PC-3 (cell line): Measurements from ENCODE around the gene CNTN3.

DNA sequence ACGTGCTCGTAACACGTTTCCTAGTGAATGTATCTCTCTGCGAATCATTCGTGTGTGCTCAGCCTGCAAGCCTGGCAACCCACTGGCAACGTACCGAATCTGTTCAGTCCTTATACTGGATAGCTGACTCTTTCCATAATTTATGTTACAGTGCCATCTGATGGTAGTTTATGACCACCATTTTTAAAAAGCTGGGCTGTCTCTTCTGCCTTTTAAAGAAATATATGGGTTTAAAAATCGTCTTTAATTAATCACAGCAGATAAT is 69.3 kb upstream of the FOXP1 start:
- RAMPAGE, long total RNA, result no peak

DNA sequence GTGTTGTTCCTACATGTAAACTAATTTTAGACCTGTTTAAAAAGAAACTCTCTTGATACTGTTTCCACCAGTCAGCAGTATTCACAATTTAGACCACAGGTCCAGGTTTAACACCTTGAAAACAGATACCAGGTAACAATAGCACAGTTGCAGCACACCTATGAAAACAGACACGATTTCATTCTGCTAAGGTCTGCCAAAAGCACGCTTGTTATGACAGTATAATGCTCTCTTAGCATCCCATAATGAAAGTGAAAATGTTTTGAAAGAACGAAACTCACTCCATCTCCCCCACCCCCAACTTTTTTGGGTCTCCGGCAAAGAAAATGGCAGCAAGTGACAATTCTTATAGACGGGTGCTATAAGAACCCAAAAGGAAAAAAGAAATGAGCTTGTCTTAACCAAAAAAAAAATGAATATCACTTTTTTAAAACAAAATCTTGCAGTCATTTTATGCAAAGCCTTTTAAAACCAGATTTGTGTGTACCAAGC is 1.6 kb downstream of the EIF4E3 start:
- RAMPAGE, long total RNA, result no peak

DNA sequence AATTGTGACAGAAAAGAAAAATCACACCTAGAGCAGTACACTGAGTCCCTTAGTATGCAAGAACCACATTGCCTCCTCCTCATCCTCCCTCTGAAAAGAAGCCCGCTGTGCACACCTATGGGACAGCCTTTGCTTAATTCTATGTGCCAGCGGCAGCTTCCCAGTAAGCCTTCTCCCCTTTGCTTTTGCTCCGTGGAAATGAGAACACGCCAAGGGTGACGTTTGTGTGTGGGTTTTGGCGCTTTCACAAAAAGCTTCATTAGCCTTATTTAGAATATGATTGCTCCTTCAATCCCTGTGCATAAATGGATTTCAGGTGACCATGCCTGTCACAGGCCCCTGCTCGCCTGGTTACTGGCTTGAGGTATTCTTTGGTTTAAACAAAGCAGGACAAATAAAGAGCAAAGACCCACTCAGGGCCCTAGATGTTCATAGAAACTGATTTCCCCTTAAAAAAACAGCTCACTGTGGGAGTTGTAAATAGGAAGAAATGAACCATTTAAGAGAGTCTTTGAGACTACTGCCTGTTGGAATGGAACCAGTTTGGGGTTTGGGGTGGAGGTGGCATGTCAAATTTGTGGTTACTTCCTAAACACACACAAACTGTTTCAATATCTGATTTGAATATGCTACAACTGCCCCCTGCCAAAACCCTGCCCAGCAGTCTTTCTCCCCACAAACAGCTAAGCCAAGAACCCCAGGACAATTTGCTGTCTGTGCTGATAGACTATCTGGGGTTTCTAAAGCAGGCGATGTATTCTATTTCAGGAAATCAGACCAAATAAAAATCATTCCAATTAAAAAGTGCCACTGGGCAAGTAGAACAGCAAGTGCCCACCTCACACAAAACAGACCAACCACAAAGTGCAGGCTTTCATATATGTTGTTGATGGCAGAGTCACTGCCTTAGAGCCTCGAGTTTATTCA is 293.6 kb upstream of the PROK2 start:
- RAMPAGE, long total RNA, result no peak

GRCh38 chr3:72164544-72164889 is 379.6 kb upstream of the PROK2 start:
- RAMPAGE, long total RNA, result no peak

DNA sequence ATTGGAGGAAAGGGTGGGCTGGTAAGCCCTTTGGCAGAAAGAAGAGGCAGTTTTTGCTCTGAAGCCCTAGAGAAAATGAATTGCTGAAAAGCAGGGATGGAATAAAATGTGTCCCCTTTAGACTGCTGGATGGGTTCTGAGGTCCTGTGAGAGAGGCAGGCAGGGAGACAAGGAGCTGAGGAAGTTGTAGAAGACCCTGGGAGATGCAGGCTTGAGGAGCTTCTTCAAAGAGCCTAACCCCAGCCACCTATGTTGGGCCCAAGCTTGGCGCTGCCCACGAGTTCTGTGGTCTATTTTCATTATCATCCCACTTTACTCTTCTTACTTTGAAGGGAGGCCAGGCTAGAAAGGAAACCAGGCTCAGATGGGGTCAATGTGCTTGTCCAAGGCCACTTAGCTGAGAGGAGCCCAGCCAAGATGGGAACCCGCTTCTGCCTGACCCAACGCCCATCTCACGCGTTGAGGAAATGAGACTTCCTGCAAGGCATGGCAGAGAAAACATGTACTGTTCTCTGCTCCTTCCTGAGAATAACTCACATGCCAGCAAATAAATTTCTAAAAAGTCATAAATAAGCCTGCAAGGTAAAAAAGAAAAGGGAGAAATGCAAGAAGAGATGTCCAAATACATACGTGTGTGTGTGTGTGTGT is 486.2 kb upstream of the PROK2 start:
- RAMPAGE, long total RNA, result no peak

DNA sequence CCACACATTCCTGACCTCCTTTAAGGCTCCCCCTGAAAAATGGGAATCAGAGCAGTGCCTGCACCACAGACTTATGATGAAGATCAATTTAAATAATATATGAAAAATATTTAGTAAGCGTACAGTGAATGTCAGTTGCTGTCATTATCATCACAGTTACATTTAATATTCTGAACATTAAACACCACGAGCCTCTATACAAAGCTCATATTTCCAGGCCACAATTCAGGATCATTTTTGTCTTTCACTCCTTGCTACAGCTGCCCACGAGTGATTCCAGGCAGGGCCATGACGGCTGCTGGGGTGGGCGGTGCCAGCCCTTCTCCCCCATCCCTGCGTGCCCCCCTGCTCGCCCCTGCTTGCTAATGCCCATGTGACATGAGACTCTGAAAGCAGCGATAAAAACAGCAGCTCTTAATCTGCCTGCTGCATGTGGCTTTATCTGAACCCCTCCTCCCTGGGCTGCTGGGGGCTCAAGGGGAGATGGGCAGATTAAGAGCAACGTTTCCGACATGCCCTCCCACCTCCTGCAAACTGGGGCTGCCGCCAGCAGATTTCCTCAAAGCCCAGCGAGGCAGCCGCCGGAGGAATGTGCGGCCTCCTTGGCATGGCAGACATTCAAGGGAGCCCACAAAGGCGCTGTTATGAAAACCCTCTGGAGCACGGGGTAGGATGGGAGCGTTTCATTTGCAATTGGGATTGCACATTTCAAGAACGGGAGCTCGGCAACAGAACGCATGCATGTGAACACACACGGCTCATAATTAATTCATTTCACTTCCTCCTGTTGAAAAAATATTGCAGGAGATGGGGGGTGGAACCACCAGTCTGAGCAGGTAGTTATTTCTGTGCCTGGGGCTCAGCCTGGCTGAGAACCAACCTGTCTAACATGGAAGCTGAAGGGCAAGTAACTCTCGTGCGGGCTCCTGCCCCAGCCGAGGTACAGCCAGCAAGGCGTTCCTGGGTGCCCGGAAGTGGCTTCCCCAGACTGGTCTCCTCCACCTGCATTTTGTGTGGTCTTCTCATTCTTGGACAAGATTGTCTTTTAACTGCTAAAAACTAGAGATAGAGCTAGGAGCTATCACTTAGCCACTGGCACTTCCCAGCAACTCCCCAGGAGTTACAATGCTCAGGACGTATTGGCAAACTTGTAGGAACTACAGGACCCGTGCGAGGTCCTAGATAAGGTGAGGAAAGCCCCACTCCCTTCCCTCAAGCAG is 504.2 kb upstream of the PROK2 start:
- RAMPAGE, long total RNA, result no peak

- RAMPAGE, long total RNA, result no peak
These were observed 524.9 kb upstream of the PROK2 start for GRCh38 chr3:72309563-72310459.

DNA sequence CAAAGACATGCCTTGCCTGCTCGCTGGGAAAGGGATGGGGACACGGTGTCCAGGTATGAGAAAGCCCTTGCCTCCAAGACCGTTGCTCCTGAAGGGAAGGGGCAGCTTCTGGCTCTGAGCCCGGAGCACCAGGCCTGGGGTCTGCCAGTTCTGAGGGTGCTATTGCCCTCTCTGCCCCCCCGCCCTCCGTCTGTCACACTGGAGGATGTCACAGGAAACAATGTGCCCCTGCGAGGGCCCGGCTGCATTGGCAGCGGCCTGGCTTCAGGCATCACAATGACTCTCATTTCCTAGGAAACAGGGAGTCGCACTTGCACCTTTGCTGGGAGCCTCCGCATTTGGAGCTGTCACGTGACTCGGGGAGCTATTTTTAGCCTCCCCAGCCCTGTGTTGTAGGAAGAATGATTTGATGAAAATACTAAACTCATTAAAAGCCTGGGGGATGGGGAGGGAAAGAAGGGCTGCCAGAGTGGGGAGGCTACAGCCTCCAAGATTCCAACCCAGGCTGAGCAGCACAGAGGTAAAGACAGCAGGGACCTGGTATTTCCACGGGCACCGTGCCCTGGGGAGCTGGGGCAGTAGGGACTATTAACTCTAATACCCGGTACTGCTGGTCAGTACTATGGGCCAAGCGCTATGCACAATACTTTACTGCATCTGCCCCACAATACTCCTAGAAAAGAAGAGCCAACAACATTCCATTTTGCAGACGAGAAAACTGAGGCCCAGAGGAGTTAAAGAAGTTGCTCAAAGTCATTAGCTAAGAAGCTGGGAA is 518.8 kb downstream of the SHQ1 start:
- RAMPAGE, long total RNA, result no peak

DNA sequence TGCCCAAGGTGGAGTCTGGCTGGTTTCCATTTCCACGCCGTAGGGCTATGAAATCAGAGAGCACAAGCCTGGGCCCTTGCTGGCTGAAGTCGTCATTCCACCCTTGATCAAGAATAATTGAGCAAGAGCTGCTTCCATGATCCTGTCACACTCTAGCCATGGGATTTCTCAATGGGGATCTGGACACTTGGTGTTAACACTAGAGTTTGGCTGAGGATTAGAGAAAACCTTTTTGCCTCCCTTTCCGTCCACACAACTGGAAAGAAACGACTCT is 475.0 kb downstream of the SHQ1 start:
- RAMPAGE, long total RNA, result no peak

DNA sequence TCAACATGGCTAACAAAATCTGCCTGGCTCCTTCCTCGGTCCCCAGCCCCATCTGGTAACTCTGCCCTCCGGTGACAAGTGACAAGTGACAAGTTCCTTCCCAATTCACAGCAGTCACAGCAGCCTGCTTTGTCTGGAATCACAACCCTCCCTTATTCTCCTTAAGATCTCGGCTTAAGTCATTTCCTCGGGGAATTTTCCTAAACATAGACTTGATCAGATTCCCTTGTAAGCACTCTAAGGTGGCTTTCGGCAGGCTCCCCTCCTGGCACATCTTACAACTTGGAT is 126.6 kb downstream of the SHQ1 start:
- RAMPAGE, long total RNA, result no peak

- RAMPAGE, long total RNA, result no peak
These were observed 241.0 kb downstream of the PDZRN3 start for GRCh38 chr3:73383668-73384237.

DNA sequence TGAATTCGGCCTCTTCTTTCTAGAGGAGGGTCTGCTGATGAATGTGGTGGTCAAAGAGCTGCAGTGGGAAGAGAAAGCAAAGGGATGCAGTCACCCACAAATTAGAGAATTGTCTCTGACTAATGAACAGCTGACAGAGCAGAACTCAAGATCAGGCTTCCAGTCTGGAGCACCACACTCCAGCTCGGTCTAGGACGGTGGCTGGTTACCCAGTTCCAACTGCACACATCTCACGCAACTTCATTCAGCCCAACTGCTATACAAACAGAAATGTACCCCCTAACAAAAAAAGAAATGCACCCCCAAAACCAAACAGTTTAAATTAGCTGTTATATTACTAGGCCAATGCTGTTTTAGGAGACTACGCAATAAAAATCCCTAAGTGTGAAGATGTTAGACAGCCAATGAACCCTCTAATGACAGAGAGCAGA is 16.7 kb downstream of the PDZRN3 start:
- RAMPAGE, long total RNA, result no peak

- RAMPAGE, long total RNA, result no peak
These were observed 6.3 kb downstream of the PDZRN3 start for GRCh38 chr3:73618384-73618987.

GRCh38 chr3:73805340-73805880 is 180.7 kb upstream of the PDZRN3 start:
- RAMPAGE, long total RNA, result no peak

- RAMPAGE, long total RNA, result no peak
These were observed at the start of gene CNTN3 for GRCh38 chr3:74614213-74615103. Gene CNTN3 (minus strand): TSS chr3:74614659.

- RAMPAGE, long total RNA, result no peak
These were observed 267.9 kb upstream of the FRG2C start for GRCh38 chr3:75396134-75396737.

- RAMPAGE, long total RNA, result no peak
These were observed 241.7 kb upstream of the FRG2C start for GRCh38 chr3:75422403-75422839.

DNA sequence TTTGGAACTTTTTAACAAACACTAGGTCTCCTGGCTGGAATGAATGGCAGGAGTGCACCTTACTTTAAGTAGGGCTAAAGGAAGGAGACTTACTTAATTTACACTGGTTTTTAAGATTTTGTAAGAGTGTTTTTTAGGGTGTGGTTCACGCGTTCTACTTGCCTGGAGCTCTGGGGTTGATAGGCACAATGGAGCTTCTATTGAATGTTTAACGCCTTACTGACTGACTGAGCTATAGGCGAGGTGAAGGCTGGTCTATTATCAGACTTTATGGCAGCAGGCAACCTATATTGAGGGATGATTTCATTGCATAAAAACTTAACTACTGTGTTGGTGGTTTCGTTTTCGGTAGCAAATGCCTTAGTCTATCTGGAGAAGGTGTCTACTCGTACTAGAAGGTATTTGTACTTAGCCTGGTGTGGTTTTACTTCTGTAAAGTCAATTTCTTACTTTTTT is 162.1 kb upstream of the FRG2C start:
- RAMPAGE, long total RNA, result no peak

GRCh38 chr3:75504555-75505427 is 159.3 kb upstream of the FRG2C start:
- RAMPAGE, long total RNA, result no peak

- RAMPAGE, long total RNA, result no peak
These were observed 1028.2 kb downstream of the ROBO2 start for GRCh38 chr3:78068152-78068414.